NCI-H460 (cell line): ENCODE results near the genes KY, SLC35G2 and NCK1.

DNA sequence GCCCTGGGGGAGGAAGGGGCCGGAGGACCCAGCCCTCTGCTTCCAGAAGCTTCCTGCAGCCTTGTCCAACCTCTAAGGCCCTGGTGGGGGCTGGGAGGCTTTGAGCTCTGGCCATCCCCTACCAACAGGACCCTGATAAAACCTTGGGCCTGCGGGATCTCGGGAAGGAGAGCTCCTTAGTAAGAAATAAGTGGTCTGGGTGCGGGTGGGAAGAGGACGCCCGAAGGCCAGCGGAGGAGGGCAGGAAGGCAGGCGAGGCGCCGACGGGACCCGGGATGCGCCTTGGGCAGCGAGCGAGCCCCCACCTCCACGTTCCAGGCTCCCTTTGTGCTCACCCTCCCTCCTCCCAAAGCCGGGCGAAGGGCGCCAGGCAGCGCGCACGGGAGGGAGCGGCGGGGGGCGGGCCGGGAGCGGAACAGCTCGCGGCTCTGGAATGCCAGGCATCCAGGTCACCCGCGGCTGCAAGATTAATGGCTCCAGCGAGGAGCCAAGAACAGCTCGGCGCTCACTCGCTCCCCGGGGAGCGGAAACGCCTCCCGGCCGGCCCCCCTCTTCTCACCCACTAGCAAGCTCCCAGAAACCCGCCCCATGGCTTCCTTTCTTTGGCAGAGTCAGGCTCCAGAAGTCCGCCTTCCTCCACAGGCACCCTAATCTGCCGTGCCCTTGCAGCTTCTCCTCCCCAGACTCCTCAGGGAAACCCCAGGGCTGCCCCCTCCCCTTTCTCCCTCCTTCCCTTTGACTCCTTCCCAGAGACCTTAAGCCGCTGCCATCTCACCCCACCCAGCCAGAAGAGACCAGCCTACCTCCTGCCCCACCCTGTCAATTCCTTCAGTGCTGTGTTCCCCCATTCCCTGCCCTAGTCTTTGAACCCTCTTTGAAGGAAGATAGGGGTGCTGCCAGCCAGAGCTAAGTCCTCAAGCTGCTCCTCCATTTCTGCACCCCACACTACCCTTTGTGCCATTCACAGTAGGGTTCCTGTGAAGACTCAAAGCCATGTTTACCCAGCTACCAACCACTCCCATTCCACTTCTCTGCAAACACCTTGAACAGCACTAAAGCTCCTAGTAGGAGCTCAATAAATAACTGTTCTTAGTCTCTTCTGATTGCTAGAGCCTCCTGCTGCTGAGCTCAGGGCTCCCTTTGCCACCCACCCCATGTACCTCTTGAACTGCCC is 10.0 kb downstream of the AMOTL2 start:
RAMPAGE:
- cytosol, long total RNA, result no peak
- long total RNA, result no peak
- nucleus, long total RNA, result no peak

DNA sequence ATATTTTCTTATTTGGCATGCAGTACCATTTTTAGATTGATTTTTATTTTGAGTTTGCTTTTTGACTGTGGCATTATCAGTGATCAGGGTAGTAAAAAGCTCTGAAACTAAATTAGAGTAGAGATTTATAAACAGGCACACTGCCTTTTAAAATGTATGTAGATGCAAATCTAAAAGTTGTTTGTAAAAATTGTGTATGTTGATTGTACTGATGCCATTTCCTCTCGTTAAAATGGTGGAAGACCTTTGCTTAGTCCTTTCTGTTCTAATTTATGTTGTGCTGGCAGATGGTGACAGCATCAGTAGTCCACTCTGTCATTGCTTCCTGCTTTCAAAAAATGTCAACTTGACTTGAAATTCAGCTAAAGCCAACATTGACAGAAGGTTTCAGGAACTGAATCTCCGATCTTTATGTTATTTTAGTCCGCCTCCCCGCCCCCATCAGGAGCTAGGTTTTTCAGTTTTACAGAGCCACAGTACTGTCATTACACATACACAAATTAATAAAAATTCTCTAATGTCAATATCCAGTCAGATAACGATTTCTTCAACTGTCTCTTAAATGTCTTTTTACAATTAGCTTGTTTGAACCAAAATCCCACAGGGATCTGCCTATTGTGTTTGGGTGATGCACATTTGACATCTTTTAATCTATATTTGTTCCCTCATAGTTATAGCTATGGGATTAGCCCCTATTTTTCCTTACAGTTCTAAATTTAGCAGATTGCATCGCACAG is 1.5 kb downstream of the CEP63 start:
RAMPAGE:
- cytosol, long total RNA, result no peak
- long total RNA, result no peak
- nucleus, long total RNA, result no peak

DNA sequence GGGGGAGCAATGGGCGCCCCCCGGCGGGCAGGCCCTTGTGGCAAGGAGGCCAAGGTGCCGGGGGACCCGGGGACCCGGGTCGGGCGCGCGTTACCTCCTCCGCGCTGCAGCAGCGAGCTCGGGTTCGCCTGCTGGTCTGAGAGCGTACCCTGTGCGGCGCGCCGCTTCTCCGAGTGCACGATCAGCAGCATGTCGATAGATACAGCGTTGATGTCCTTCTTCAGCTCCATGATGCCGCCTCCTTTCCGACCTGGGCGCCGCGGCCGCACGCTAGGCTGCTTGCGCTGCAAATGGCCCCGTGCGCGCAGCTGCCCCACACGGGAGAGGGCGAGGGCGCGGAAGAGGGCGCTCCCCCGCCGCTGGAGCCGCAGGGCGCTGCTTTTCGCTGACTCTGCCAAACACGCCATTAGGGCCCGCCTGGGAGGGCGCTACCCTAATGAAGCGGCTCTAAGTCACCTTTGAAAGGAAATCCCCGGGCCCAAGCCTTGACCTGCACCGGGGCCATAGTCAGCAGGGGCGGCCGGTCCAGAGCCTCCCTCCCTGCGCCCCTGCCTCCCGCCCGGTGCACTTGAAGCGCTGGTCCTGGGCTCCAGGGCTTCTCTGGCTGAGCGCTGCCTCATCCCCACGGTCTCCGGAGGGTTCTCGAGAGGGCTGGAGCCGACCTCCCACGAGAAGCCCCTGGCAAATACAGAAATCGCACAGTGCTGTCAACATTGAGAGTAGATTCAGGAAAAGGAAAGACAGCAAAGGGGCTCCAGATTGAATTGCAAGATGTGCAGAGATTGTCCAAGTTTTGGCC is at the start of gene KY:
Gene KY, minus strand, starts transcription at position 292 of the 799 bp plus-strand sequence.
RAMPAGE:
- cytosol, long total RNA, result no peak
- long total RNA, result no peak
- nucleus, long total RNA, result no peak

RAMPAGE:
- cytosol, long total RNA, result no peak
- long total RNA, result no peak
- nucleus, long total RNA, result no peak
Observed at GRCh38 chr3:134783299-134783707, 11.8 kb upstream of the EPHB1 start.

DNA sequence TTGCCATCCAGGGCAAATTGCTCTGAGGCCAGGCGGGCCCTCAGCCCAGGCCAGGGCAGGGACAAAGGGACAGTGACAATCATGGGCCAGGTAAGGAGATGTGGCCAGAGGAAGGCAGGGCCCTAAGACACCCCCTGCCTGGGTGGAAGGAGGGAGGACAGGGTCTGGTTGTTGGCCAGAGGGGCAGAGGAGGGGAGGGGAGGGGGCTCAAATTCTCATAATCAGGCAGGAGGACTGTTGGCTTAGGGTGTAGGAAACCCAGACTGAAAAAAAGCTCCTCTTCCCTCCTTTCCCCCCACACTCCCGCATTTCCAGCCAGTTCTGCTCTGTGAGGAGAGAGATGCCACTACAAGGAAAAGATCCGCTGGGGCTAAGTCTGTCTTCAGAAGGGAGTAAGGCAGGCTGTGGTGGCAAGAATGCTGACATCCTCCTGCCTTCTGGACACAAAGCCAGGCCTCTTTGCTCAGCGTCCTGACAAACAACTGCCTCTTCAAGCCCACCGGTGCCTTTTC is 3.2 kb downstream of the EPHB1 start:
RAMPAGE:
- cytosol, long total RNA, result no peak
- long total RNA, result no peak
- nucleus, long total RNA, result no peak

DNA sequence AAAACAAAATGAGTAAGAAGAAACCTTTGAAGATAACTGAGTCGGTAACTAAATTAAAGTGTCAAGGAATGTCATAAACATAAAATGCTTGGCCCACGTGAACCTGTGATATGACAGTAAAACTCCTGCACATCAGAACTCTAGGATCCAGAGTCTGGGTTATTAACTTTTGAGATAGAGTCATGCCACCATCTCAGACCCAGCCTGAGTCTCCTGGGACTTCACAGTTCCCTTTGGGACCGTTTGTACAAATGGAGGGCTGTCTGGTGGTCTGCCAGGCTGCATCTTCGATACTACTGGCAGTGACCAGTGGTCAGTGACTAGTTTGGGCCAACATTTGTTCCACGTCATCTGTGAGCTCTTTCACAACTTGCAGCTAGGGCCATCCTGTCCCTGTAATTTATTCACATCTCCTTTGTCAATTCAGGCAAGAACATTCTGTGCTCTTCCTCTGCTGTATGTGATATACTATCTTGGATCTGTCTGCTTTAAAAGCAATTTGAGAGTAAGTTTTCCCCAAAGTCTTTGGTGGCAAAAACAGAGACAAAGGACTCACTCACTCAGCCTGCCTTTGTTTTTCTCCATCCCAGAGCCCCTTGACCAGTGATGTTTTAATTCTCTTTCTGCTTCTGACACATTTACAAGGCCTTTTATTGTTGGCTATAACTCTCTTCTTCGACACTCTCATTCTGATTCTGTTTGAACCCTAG is 353.3 kb downstream of the EPHB1 start:
RAMPAGE:
- cytosol, long total RNA, result no peak
- long total RNA, result no peak
- nucleus, long total RNA, result no peak

RAMPAGE:
- cytosol, long total RNA, result no peak
- long total RNA, result no peak
- nucleus, long total RNA, result no peak
Observed at GRCh38 chr3:135503553-135504220, 461.8 kb upstream of the PPP2R3A start.

RAMPAGE:
- cytosol, long total RNA, result no peak
- long total RNA, result no peak
- nucleus, long total RNA, result no peak
Observed at GRCh38 chr3:135965298-135965603, 277 bp upstream of the PPP2R3A start.

GRCh38 chr3:136022488-136023131 is 57.1 kb downstream of the PPP2R3A start:
RAMPAGE:
- cytosol, long total RNA, result no peak
- long total RNA, result no peak
- nucleus, long total RNA, result no peak

DNA sequence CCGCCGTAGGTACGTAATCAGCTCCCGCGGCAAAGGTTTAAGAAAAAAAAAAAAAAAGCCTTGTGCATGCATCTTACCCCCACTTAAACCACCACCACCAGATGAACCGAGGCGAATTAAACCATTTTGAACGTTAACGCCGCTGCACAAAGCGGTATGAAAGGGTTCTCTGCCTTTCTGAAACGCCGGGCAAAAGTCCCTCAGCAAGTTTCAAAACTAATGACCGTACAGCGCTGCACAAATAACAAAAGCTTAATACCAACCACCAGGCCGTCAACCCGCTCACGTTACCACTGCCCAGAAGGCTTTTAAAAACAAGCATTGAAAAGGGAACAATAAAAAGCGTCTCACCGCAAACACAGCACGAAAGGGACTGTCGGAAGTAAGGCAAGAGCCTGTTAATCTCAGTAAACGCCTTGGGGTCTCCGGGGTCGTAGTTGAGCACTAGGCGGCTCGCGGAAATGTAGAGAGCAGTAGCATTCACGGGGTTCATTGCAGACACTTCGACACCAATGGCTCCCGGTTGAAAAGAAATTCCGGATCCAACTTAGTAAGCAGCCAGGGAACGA is 1.4 kb downstream of the MSL2 start:
RAMPAGE:
- cytosol, long total RNA, result no peak
- long total RNA, result no peak
- nucleus, long total RNA, result no peak

GRCh38 chr3:136255465-136256033 is 5.4 kb downstream of the PCCB start:
RAMPAGE:
- cytosol, long total RNA, result no peak
- long total RNA, result no peak
- nucleus, long total RNA, result no peak

DNA sequence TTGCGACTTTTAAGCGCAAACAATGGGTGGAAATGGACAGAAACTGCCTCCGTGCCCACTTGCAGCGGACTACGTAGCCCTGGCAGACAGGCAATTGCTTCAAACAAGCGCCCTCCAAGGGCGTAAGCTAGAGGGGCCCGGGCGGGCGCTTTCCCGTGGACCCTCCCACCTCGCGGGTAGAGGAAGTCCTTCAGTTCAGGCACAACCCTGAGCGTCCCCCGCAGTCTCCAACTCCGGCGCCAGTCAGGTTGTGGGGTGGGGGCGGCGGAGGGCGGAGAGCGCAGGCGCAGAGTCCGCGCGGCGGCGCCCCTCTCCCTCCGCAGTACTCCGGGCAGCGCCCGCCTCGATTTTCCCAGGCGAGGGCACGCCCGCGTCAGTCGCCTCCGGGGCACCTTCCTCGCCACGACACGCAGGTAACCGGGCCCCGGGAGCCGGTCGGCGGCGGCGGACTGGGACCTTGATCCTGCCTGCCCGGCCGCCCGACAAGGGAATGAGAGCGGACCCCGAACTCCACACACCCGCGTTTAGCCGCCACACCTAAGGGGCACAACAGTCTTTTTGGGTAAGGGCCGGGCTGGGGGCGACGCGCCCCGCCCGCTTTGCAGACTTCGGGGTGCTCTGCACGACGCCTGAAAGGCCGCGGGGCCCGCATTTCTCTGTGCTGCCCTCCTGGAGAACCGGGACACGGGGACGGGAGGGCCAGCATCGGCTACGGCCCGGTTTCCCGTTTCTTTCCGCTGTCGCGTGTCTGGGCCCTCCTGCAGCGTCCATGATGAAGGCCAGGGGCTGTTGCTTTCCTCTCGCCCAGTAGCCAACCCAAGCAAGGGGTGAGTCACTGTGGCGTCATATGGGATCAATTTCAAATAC is at the start of gene SLC35G2:
Gene SLC35G2, plus strand, starts transcription at position 325 of the 867 bp plus-strand sequence.
RAMPAGE:
- cytosol, long total RNA, result start-site peak on the plus strand centred at position 305 of the sequence, 83 bp wide, 55 and 65 reads in 2 replicates
- long total RNA, result start-site peak on the plus strand centred at position 329 of the sequence, 118 bp wide, 36 and 144 reads in 2 replicates
- nucleus, long total RNA, result start-site peak on the plus strand centred at position 318 of the sequence, 75 bp wide, 59 and 18 reads in 2 replicates

DNA sequence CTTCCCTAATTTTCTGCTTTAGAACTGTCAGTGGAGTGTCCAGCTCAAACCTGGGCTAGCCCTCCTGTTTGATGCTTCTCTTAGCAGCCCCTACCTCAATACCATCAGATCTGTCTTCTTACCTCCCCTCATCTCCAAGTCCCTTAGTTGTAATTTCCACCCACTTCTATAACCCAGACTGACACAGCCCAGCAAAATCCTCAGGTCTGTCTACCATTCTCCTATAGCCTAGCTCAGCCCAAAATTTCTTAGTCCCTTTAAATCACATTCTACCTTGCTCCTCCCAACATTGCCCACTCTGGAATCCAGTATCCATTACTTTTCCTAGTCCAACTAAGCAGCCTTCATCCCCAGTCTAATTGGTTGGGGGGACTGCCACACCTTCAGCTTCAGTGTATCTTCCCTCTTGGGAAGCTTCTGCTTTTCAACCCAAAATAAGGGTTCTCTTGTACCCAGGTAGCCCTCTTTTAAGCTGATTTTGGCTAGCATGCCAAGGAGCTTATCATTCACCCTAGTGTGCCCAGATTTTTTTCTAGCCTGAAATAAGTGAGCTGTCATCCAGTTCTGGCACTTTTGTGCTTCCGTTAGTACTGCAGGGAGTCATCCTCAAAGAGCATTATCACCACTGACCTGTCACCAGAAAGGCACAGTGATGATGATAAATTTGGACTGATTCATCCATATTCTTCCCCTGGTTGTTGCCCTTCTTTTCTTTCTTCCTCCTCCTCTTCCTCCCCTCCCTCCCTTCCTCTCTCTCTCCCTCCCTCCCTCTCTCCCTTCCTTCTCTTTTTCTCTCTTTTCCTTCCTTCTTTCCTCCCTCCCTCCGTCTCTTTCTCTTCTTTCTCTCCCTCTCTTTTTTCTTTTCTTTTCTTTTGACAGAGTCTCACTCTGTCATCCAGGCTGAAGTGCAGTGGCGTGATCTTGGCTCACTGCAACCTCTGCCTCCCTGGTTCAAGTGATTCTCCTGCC is 21.1 kb downstream of the SLC35G2 start:
RAMPAGE:
- cytosol, long total RNA, result no peak
- long total RNA, result no peak
- nucleus, long total RNA, result no peak

GRCh38 chr3:136852168-136852473 is 9.9 kb upstream of the NCK1 start:
RAMPAGE:
- cytosol, long total RNA, result no peak
- long total RNA, result no peak
- nucleus, long total RNA, result no peak

RAMPAGE:
- cytosol, long total RNA, result start-site peak on the plus strand at chr3:136862224-136862272, 229 and 135 reads in 2 replicates
- long total RNA, result start-site peak on the minus strand at chr3:136862018-136862073, 16 and 35 reads in 2 replicates; start-site peak on the plus strand at chr3:136862207-136862269, 59 and 221 reads in 2 replicates
- nucleus, long total RNA, result start-site peak on the minus strand at chr3:136862034-136862073, 77 and 24 reads in 2 replicates; start-site peak on the plus strand at chr3:136862225-136862269, 433 and 56 reads in 2 replicates
Observed at GRCh38 chr3:136861738-136862324, at the start of gene NCK1. Gene NCK1 (plus strand): TSS chr3:136862208.

DNA sequence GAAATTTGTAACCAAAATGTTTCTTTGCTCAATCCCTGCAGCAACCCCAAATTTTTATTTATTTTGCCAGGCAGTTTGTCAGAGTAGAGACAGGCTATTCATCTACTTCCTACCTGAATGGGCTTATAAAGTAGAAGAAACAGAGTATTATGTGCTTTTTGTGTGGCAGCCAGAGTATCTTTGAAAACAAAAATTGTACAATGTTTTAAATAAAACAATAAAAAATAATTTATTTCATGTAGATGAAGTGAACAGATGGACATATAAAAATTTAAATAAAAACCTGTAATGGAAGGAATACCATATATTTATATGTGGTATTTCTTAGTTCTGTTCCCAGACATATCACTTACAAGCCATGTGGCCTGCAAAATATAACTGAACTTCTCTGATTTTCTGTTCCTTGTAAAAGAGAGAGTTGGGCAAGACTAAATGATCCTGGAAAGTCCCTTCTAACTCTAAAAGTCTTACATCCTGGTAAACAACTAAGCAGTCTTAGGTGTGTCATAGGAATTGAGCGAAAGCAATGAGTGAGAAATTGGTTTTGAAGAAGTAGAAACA is 25.4 kb upstream of the IL20RB start:
RAMPAGE:
- cytosol, long total RNA, result no peak
- long total RNA, result no peak
- nucleus, long total RNA, result no peak

DNA sequence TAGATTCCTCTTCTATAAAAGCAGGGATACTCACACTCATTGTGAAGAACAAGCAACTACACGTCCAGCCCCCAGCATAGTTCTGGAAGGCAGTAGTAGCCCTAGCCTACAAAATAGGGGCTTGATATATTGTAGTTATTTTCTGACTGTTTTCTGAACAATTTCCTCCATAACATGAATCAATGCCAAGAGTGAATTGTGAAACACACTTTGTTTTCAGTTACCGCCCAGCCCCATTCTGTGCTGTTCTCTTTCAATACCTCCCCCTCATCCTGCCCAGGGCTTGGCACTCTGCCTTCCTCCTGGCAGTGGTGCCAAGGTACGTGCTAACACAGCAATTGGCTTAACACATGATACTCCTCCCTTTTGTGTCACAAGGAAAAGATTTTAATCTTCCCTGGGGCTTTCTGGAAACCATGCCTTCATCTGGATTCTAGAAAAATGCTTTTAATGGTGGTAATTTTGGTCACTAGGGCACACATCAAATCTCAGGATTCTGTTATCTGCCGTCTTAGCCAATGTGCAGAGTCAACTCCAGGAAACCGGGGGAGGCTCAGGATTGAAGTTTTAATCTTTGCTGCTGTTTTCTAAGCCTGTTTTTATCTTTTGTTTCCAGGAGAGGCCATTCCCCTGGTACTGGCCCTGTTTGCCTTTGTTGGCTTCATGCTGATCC is 37.2 kb downstream of the IL20RB start:
RAMPAGE:
- cytosol, long total RNA, result no peak
- long total RNA, result no peak
- nucleus, long total RNA, result no peak

DNA sequence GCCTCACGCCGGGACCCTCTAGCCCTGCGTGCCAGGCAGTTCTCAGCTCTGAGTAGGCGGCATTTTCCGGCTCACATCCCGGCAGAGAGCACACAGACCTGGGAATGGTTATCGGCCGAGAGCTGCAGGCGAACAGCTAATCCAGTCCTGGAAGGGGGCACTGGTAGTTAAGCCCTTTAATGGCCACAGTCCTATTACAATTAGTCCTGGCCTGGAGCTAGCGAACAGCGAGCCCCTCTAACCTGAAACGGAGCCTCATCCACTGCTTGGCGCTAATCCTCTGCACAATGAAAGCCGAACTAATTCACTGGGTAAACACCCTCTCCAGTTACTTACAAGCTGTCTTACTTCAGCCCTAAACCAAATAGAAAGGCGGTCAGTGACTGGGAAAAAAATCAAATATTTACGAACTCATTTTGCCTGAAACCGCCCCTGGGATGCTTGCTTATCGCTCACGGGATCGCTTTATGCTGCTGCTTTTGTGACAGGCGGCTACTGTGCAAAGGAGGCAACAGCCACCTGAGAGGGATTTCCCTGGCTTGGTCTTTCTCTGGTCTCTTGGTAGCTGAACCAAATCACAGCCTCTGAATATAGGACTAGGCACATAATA is 254.5 kb upstream of the SOX14 start:
RAMPAGE:
- cytosol, long total RNA, result no peak
- long total RNA, result no peak
- nucleus, long total RNA, result no peak

RAMPAGE:
- cytosol, long total RNA, result no peak
- long total RNA, result no peak
- nucleus, long total RNA, result no peak
Observed at GRCh38 chr3:137998517-137999313, 11.2 kb upstream of the CLDN18 start.

RAMPAGE:
- cytosol, long total RNA, result no peak
- long total RNA, result no peak
- nucleus, long total RNA, result no peak
Observed at GRCh38 chr3:138053478-138053723, 43.4 kb downstream of the CLDN18 start.